Measurements from ENCODE around the genes CACNG4 and PITPNC1.

DNA sequence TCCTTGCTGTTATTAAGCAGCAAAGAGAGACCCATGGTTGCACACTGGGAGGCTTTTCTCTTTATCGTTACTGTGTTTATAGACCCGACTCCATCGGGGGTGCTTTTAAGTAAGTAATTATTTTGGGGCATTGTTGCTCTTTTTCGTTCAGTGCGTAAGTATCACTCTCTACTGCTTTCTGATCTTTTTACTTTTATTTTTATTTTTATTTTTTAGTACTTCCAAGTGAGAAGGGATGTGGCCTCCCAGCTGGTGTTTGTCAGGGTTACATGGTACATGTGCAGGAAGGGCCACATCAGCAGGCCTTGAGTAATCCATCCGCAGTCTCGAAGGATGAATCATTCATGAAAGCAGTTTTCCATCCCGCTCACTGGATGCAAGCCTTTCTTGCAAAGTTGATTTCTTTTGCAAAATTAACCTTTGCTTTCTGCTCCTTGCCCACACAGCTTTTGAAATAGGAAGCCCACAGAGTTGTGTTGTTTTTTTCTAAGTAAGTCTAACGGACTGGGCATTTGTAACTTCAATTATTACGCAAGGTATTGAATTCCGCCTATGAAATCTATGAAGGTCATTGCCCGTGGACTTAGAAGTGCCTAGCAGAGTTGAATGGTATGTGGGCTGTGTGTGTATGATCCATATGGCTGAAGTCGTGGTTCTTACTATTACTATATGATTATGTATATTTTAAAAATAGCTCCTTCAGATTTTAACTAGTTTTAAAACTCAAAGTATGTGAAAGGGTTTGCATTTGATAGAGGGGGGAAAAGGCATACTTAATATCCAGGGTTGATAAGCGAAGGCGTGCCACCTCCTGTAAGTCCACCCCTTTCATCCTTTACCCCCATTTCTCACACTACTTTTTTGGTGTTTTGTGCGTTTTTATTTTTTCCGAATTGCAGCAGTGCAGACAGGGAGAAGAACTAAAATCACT is 157.5 kb downstream of the PRKCA start:
- PRO-cap, result no peak
- RAMPAGE, long total RNA, result no peak

DNA sequence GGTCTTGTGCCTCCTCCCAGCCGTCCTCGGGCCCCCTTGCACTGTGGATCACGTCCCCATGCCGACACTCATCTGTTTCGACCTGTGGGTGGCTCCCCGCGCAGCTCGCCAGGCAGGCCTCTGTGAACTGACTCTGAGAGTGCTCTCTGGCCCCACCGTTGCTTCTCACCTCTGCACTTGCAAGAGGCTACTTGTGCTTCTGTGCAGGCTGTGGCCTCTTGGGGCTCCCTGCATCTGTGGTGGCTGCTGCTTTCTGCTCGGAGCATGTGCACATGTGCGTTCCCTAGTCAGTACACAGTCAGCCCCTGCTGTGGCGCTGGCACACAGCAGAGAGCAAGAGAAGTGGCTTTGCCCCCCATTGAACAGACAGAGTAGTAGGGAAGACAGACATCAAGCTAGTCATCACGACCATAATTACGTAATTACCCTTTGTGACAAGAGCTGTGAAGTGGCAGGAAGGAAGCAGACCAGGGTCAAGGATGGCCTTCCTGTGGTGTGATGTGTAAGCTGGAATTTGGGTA is 256.1 kb upstream of the CACNG5 start:
- PRO-cap, result no peak
- RAMPAGE, long total RNA, result no peak

DNA sequence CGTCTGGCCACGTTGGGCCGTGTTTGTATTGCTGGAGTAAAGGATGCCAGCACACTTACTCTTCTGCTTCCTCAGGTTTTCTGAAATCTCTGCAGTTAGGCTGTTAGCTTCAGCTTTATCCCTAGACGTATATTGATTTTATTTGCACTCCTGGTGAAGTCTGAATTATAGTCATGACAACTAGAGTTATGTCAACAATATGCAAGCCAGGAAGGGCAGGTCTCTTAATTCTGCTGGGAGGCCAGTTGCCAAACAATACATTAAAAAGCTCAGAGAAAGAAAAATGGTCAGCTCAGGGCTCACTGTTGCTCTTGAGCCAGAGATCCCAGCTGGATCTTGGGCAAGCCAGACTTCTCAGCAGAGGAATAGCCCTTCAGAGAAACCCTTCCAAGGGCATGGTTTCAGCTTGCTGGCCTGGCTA is 110.2 kb upstream of the CACNG5 start:
- PRO-cap, result no peak
- RAMPAGE, long total RNA, result no peak

- PRO-cap, result no peak
- RAMPAGE, long total RNA, result no peak
Observed at GRCh38 chr17:66964125-66964788, at the start of gene CACNG4. Gene CACNG4, plus strand, starts transcription at chr17:66964707.

DNA sequence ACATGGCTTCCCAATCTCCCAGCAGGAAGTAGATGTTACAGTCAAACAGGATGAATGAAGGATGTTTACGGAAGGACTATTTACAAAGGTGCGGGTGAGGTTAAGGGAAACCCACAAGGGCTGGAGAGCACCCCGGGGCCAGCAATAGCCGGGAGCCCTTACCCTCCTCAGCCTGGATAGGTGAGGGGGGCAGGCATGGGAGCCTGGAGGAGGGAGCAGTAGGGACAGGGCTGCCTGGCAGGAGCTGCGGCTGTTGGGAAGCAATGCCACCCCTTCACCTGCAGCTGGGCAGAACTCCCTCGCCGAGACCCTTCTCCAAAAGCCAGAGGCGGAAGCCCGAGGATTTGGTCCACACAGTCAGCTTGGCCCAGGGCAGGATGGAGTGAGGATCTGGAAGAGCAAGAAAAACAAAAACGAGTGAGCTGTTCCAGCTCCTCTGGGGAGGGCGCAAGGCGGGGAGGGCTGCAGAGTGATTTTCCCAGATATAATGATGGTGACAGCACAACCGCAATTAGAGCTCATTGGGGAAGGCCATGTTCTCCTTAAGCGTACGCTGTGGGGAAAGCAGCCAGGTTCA is 24.4 kb upstream of the CACNG1 start:
- PRO-cap, result no peak
- RAMPAGE, long total RNA, result no peak

DNA sequence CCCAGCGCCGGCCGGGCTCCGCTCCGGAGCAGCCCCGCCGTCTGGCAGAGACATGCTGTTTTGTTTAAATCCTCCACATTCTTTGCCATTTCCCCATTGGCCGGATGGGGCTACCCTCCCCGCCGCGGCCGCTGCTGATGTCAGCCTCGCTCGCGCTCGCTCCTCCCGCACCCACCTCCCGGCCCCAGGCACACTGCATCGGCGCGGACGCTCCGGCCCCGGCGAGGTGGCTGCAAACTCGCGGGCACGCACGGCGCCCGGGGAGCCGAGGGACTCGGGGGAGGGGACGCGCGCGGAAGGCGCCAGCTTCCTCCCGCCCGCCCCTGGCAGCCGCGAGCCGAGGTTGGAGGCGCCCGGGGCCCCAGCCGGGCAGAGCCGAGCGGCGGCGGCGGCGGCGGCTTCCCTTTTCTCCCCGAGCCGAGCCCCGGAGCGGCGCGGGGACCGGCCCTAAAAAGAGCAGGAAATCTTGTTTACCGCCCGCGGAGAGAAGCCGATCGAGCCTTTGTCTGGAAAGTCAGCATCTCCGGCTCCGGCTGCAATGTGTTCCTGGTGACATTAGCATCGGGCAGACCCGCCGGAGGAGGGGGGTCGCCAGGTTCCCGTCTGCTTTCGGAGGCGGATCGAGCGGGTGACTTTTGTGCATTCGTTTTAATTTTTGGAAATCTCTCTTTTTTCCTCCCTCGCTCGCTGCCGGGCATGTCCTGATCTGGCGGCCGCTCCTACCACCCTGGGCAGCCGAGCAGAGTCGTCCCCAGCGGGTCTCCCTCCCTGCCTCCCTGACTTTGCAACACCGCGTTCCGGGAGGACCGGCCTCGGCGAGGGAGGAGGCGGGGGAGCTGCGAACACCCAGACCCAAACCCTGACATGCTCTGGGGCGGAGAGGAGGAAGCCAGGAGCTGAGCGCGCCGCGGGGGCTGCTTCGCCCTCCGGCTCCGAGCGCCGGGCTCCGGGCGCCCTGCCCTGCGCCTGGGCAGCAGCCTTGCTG is at the start of gene PITPNC1:
Gene PITPNC1, plus strand, starts transcription at position 165 of the 985 bp plus-strand sequence.
- PRO-cap, result no peak
- RAMPAGE, long total RNA, result no peak

DNA sequence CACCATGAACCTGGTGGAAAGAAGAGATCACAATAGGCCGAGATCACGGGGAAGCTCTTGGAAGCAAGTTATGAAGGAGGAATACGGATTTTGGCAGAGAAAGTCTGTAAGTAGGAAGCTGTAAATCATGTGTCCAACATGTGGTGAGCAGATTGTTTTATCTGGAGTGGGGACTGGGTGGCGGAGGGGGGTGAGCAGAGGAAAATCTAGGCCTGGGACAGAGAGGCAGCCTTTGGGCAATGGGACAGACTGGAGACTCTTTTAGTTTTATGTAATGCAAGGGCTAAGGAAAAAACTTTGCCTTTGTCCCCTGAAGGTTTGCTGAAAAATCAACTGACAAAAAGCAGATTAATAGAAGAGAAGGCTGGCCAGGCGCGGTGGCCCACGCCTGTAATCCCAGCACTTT is 67.2 kb downstream of the PITPNC1 start:
- PRO-cap, result no peak
- RAMPAGE, long total RNA, result no peak

DNA sequence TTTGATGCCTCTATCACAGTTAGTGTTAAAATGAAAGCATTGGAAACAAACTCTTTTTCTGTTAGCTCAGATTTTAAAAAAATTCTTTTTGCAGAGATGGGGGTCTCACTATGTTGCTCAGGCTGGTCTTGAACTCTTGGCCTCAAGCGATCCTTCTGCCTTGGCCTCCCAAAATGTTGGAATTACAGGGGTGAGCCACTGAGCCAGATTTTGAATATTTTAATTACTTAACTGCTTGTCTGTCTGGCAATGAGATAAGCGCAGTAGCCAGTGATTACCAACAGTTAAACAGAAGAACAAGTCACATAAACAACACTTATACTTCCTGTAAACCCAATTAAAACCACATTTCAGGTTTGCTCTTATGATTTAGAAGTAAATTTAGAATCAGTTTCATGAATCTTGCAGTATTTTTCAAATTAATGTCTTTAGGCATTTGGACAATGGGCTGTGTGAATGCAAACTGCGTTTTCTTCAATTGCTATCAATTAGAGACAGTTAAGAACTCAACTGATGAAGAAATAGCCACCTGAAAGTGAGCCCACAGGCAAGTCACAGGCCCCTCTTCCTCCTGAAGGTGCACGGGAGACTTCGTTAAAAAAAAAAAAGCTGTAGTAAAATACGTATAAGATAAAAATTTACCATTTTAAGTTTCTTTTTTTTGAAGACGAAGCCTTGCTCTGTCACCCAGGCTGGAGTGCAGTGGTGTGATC is 72.9 kb downstream of the PITPNC1 start:
- PRO-cap, result no peak
- RAMPAGE, long total RNA, result no peak

DNA sequence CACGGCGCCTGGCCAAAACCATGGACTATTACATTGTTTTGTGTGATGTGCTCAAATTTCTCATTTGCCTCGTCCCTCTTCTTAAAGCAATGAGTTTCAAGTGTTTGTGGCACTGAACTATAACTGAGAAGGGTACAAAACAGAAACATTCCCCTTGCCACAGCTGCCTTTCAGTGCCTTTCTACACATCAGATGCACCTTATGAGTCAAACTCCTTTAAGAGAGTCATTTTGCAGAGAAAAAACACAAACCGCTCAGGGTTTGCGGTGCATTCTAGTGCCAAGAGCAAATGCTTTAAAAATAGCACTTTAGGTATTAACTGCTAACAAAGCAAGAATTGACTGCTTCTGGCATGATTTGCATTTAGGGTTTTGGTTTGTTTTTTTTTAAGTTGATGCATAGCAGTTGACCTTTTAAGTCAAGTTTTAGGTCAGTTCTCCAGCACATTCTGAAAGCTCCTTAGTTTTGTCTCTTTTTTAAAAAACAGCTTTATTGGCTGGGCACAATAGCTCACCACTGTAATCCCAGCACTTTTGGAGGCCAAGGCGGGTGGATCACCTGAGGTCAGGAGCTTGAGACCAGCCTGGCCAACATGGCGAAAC is 66.9 kb upstream of the NOL11 start:
- PRO-cap, result no peak
- RAMPAGE, long total RNA, result no peak

DNA sequence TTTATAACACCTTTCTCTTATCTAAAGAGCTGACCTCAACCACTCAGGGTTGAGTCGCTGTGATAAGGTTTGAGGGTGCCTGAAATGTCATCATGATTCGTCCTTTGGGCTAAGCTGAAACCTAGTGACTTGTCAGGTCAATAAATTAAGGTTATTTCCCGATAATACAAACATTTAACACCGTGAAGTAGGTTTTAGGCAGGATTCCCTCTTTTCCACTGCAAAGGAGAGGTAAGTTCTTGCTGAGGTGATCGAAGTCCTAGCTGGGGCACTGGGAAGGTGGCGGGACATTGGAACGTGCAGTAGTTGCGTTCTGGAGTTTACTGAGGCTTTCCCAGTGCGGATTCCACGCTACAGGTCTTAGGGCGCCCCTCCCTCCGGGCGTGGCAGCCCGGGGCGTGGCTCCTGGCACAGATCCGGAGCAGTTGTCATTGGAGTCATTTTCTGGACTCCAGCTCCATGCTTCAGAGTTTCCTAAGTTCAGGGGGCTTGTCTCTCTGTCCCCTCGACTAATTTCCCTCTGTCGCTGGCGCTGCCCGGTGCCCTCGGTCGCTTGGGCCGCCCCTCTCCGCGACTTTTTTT is 725 bp upstream of the BPTF start:
- PRO-cap, result bidirectional peak, plus-strand start at position 440 of the sequence, minus-strand start at position 325 of the sequence
- RAMPAGE, long total RNA, result no peak

GRCh38 chr17:67947453-67948522 is 48.5 kb downstream of the C17orf58 start:
- PRO-cap, result no peak
- RAMPAGE, long total RNA, result no peak

GRCh38 chr17:68029442-68029878 is 6.1 kb upstream of the KPNA2 start:
- PRO-cap, result no peak
- RAMPAGE, long total RNA, result no peak

- PRO-cap, result no peak
- RAMPAGE, long total RNA, result no peak
Observed at GRCh38 chr17:68037054-68037471, 1.5 kb downstream of the KPNA2 start.

GRCh38 chr17:68053232-68054171 is 18.0 kb downstream of the KPNA2 start:
- PRO-cap, result no peak
- RAMPAGE, long total RNA, result no peak

DNA sequence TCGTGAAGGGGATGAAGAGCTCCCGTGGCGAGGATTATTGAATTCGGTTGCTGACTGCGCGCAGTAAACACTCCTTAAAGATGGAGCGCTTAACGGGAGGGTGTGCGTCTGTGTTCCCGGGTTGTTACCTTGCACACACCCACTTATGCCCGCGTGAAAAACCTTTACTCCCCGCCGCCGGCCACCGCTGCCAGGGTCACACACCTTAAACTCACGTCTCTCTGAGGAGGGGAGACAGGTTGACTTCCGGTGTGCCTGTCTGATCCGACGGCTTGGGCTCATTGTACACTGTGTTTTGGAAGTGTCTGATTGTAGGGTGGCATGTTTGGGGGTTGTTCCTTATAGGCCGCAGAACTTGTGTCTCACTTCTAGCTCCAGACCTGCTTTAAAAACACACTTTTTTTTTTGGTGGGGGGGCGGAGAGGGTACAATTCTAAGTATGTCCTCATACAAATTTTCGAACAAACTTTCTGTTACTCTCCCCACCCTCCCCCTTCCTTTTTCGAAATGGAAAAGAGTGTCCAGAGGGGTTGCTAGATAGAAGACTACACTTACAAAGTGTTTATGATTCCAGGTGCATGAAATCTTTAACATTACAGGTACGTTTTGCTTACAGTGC is 66.9 kb downstream of the KPNA2 start:
- PRO-cap, result no peak
- RAMPAGE, long total RNA, result no peak

DNA sequence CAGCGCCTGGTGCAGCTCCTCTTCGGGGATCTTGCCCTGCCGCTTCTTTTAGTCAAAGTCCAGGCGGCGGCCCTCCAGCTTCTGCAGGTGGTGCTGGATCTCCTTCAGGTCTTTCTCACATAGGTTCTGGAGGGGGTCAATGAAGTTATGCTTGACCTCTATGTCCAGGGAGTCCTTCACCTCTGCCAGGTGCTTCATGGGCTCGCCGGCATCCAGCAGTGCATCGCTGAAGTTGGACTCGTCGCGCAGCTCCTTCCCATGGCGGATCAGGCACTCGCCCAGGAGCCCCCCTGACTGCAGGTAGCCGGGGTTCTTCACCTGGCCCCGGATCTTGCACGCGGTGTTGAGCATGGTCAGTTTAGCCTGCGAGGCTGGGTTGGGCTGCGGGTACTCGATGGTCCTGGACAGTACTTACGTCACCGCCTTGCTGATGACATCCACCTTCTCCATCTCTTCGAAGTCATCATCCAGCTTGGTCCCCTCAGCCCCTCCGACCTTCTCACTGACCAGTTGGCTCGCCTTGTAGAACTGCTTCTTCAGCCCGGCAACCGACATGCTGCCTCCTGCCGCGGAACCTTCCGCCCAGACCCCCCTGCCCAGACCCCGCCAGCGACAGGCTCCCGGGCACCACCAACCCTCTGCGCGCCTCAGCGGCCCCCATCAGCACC is 99.6 kb downstream of the KPNA2 start:
- PRO-cap, result no peak
- RAMPAGE, long total RNA, result no peak

- PRO-cap, result no peak
- RAMPAGE, long total RNA, result no peak
Observed at GRCh38 chr17:68169226-68169925, 78.5 kb upstream of the AMZ2 start.

GRCh38 chr17:68222548-68223103 is 25.2 kb upstream of the AMZ2 start:
- PRO-cap, result no peak
- RAMPAGE, long total RNA, result no peak

DNA sequence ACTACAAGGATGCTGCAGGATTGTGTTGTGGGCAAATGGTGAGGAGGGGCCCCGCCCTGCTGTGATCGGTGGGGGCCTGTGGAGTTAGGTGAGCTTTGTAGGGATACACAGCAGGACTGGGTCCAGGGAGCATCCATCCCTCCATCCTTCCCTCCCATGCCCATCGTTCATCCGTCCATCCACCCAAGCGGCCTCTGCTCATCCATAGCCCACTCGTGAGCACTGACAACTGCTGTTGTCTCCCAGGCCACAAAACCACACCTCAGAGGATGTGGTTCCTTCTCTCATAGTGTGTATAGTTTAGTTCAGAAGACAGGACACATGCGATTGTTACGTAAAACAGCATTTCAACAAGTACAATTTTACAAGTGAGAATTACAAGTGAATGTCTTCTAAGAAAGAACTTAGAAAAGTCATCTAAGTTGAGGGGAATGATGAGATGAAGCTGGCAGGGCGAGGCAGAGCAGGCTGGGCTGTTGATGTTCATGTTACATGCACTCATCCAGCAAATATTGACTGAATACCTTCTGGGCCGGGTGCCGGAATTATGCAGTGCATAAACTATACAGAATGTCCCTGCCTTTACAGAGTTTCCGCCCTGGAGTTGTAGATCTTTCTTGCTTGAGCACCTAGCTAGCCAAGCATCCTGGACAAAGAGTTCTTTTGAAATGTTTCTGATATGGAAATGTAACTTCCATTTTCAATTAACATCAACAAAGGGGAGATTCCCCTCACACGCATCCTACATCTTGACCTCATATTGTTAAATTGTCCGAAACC is 5.4 kb downstream of the ARSG start:
- PRO-cap, result no peak
- RAMPAGE, long total RNA, result no peak

GRCh38 chr17:68399008-68399428 is 58.3 kb downstream of the WIPI1 start:
- PRO-cap, result no peak
- RAMPAGE, long total RNA, result no peak